Diencephalon (tissue), 2 donors: ENCODE data around the gene TTC14.

DNA sequence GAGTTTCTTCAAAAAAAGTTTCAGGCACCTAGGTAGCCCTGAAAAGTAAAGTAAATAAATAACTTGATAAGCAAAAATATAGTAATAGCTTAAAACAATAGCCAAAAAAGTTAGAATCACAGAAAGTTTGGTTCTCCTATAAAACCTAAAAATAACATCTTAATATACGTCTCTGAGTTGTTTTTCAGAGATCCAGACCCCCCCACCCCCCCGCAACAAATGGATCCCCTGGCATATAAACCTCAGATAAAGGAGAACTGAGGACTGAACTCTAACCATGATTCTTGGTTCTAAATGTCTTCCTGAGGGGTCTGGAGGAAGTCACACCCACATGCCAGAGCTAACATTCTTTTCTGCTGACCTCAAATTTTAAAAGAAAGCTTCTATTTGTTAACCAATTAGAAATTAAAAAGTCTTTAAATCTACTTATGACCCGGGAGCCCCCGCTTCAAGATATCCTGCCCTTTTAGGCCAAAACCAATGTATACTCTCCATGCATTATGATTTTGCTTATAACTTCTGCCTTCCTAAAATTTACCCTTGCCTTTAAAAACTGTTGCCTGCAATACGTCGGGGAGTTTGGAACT, 188.2 kb downstream of the ECT2 start:
- RAMPAGE, long total RNA: no peak

DNA sequence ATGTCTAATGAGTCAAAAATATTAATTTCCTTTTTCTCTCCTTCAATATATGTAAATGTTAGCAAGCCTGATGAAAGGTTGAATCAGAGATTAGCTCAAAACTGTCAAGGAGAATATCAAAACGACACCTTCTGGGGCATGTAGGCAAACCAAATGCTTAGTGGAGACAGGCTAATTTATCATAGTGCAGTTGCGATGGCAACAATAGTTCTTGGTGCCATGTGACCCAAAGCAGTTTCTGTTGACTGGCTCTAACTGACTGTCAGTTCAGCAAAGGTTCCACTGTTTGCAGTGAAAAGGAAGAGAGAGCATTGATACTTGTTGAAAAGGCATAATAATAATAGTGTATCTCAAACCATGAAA, 513.9 kb downstream of the NLGN1 start:
- RAMPAGE, long total RNA: no peak

GRCh38 chr3:174775511-174775979, 83.6 kb upstream of the NAALADL2 start:
- RAMPAGE, long total RNA: no peak

DNA sequence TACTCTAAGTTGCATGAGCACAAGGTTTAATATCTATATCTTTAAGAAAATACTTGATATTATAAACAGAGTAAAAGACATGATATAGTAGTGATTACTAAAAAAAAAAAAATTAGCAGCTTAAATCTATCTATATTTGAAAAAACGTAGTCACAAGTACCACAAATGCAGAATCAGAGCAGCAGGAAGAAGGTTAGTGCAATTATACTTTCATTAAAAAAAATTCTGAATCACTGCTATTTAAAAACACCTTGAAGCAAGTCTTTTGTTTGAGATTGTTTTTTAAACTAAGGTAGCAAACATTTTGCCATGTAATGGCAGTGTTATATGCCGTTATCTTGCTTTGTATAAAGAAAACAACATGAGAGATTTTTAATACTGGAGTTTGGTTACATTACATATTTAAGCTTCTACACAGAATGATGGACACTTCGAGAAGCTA, 173.3 kb downstream of the TBL1XR1 start:
- RAMPAGE, long total RNA: no peak

DNA sequence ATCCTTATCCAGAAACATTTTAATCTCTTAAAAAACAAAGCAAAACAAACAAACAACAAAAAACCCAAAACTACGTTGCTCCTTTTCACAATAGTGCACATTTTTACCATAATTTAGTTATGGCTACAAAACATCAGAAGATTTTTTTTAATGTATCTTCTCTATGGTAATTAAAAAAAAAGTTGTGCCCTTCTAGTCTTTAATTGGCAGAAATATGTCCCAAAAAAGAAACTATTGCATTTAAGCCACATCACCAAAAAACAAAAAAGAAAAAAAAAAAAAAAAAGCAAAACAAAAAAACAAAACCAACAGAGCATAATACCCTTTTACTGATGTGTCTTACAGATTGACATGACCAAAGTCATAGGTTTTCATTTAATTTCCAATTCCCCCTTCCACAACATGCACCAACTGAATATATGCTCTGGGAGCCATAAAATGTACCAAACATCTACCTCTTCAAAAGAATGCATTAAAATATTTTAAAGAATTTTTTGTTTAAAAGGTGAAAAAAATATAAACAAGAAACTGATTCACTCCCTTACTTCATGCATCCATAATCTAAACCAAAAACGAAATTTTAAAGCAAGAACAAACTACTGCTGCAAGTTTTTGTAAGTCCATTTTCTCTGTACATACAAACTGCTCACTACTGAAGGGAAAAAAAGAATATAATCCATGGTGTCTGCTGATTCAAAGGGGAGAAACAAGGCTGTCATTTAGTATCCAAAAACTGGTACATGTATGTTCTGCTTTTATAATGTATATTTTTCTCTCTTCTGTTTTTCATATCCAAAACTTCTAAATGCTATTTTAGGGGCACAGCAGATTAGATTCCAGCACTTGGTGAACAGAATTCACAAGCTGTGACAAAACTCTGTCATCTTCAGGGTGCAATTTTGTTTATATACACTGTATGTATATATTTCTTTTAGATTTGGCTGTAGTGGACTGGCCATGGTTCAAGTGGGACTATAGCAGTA, 172.5 kb downstream of the TBL1XR1 start:
- RAMPAGE, long total RNA: no peak

DNA sequence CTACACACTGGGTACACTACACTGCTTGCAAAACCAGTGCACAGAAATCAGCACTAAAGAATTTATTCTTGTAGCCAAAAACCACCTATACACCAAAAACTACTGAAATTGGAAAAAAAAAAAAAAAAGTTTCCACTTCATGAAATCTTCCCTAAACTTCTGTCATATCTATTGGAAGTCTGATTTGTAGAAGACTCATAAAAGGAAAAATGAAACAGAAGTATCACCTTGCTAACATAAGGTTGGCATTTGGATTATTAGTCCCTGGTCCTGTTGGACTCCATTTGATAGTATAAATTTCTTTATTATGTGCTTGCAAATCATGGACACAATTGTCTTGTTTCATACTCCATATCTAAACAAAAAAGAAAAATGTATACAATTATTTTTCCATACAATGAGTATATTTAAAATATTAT, 163.3 kb downstream of the TBL1XR1 start:
- RAMPAGE, long total RNA: no peak

DNA sequence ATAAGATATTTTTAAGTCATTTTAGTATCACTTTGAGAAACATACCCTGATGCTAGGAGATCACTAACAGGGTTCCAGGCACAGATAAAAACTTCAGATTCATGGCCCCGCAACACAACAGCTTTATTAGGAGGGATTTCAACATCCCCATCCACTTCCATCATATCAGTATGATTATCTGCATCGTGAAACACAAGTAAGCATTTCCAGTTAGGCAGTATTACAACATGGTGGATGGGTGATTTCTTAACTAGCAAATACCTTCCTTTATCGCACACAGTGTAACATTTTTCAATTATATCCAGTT, 146.9 kb downstream of the TBL1XR1 start:
- RAMPAGE, long total RNA: no peak

DNA sequence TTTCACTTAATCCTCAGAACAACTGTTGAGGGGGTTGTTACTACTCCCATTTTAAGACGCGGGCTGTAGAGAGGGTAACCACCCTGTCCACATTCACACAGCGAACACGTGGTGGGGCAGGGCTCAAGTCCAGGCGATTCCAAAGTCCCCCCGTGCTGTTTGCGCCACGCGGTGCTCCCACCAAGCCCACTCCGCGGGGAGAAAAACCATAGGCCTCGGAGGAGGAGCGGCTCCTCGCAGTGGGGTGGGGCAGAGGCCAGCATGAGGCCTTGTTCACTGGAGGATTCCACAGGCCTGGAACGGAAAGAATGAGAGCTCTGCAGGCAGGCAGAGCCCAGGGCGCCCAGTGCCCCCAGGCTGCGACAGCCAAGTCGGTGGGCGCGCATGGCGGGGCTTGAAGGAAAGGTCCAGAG, 161.7 kb upstream of the TBL1XR1 start:
- RAMPAGE, long total RNA: no peak

GRCh38 chr3:177427075-177427828, 230.0 kb upstream of the TBL1XR1 start:
- RAMPAGE, long total RNA: no peak

DNA sequence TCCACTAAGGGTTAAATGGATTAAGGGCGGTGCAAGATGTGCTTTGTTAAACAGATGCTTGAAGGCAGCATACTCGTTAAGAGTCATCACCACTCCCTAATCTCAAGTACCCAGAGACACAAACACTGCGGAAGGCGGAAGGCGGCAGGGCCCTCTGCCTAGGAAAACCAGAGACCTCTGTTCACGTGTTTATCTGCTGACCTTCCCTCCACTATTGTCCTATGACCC, 38.5 kb downstream of the ZMAT3 start:
- RAMPAGE, long total RNA: no peak

- RAMPAGE, long total RNA: no peak
Measured at GRCh38 chr3:179526886-179527604, 35.7 kb upstream of the ACTL6A start.

DNA sequence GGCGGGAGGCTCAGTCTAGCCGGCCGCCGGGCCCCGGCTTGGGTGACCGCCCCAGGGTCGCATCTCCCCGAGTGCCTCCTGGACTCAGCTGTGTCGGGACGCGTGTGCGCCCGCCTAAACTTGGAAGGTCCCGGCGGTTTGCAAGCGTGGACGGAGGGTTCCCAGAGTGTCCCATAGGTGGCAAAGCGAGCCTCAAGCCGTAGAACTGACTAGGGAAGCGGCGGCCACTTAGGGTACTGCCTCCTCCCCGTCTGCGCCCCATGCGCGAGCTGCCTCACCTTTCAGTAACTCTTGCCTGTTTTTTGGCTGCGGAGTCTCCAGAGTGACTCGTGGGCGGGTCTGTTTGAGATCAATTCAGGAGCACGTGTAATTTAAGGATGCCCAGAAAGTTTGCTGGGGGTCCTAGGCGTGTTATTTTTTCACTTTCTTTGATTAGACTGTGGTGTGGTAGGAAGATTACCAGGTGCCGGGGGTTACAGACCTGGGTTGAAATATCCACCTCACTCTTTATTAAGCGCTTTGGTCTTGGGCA, 749 bp downstream of the ACTL6A start:
- RAMPAGE, long total RNA: no peak

GRCh38 chr3:179680916-179681382, 28.1 kb downstream of the USP13 start:
- RAMPAGE, long total RNA: no peak

DNA sequence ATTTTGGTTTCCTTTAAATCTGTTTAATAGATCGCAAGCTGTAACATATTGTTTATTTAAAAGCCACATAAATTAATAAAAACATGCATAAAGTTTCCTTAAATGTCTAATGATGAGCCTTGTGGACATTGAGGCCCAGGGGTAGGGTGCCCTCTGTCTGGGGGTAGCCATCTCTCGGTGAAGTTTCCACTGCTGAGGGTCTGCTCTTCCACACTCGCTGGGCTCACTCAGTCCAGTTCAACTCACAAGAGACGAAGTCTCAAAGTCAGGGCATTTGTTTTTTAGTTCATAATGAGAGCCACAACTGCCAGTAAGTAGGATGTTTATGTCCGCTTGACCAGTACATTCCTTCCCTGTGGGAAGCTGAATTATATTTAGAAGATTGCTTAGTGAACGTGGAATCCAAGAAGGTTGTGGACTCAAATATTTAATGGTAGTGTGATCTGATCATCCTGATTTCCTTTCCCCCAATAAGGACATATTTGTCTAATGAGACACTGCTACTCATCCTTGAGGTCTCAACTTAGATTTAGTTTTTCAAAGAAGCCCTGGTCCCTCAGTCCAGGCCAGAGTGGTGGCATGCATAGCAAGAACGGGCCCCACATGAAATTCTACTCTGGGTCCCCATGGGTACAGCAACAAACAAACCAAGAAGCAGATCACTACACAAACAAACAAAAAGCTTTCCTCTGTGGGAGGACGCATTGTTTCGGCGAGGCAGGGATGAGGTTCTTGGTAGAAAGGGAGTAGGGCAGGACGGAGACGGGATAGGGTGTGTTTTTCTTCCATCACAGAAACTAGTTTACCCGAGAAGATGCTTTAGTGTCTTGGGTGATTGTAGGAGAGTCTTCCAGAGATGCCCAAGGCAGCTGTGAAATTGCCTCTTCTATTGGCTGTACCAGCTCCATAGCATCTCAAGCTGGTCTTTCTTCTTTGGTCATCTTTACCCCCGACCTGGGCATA, 60.8 kb downstream of the USP13 start:
- RAMPAGE, long total RNA: no peak

GRCh38 chr3:180601639-180601856, 415 bp upstream of the TTC14 start:
- RAMPAGE, long total RNA: no peak

- RAMPAGE, long total RNA: start-site peak on the plus strand at chr3:180602188-180602217, 634 and 634 reads in 2 replicates
Measured at GRCh38 chr3:180601857-180602832, at the start of gene TTC14. TTC14 (plus strand) TSS chr3:180602163.

DNA sequence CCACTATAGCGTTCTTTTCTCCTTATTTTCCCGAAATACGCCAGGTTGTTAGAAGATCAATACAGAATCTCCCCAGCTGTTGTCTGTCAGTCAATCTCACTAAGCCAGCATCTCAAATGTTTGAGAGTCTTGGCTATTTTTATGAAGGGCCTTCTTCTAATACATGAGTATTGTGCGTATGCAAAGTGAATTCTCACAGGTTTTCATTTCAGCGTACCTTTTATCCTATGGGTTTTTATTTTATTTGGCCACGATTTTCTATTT, 1.1 kb downstream of the FXR1 start:
- RAMPAGE, long total RNA: no peak

GRCh38 chr3:181695953-181696555, 15.7 kb upstream of the SOX2 start:
- RAMPAGE, long total RNA: no peak

GRCh38 chr3:181700355-181700755, 11.4 kb upstream of the SOX2 start:
- RAMPAGE, long total RNA: no peak

- RAMPAGE, long total RNA: no peak
Measured at GRCh38 chr3:181710410-181711298, 1.1 kb upstream of the SOX2 start.